Neural crest cell (in vitro differentiated cells): ENCODE measurements around a stretch of chr2.

DNA sequence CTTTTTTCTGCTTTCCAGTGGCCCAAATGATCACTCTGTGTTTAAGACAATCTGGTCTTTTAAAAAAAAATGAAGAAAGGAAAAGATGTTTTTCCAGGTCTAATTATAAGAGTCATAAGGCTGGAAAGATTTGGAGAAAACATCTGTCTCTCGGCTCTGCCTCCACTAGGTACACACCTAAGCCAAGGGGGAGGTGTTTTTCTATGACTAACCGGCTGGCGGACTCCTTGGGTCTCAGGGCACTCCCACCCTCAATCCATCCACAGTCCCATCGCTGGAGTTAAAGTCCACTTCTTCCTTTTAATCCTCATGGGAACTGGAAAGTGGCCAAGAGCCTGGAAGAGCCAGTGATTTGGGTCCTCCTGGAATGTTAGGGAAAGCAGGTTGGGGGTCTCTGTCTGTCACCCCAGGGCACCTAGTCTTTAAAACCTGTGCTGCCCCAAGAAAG lies 66.6 kb downstream of the MCFD2 start:
- PRO-cap = no peak

- PRO-cap = no peak
These were observed 38.7 kb downstream of the MCFD2 start for GRCh38 chr2:46876780-46877493.

DNA sequence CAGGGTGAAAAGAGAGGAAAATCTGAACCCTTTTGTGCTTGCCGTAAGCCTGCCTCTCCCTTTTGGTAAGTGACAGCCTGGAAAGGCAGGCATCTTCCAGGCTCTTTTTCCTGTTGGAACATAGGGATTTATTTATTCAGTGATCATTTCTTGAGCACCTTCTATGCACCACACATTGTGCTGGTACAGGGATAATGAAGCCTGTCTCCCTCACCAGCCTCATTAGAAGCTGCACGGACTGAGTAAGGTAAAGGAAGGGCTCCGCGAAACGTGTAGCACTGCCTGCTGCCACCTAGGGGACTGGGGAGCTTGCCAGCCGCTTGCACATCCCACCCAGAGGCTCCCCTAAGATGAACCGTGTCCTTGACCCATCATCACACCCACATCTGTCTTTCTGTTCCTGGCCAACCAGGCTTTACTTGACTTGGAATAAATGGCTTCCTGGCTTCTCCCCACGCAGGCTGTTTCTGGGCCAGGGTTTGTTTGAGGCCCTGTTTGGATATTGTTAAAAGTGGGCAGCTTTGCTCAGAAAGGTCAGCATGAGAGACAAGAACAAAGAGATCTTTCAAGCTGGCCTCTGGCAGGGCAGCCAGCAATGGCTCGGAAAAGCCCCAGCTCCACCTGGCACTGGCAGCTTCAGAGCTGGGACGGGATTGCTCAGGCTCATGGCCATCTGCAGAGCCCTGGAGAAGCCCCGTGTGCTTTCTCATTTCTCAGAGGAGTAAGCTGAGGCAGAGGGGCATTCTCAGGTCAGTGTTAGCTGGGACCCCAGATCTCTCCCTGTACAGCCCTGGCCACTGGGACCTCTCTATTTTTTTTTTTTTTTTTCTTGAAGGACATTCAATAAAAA lies 48.0 kb downstream of the TTC7A start:
- PRO-cap = unidirectional peak, minus-strand start at position 469 of the sequence

DNA sequence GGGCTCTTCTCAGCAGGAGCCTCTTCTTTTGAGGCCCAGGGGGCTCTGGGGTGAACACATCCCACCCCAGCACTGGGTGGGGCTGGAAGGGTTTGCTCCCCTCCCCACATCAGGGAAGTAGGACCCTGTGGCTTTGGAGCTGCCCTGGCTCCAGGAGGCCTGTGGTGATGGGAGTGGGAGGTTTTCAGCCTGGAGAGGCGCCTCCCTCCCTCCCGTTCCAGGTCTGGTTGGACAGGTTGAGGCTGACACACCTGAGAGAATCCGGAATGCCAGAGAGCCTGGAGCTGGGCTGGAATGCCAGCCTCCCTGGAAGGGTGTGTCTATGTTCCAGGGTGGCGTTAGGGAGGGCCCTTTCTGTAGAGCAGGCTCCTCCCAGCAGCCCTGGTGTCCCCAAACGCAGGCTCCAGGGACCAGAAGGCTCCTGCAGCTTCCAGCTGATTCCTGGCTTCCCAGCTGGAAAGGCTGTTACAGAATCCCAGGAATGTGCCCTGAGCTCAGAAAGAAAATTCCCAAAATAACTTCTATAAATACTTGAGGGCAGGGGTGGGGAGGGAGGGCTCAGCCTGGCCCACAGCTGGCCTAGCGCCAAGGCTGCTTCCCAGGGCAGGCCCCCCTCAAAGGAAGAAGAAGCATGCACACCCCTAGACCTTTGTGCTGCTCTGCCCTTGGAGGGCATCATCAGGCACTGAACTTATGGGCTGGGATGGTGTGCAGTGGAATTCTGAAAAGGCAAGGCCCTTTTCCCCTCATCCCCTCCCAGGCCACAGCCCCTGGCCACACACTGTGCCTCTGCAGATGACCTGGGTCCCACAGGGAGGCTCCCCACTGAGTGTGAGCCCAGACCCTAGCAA lies 85.4 kb downstream of the STPG4 start:
- PRO-cap = no peak

DNA sequence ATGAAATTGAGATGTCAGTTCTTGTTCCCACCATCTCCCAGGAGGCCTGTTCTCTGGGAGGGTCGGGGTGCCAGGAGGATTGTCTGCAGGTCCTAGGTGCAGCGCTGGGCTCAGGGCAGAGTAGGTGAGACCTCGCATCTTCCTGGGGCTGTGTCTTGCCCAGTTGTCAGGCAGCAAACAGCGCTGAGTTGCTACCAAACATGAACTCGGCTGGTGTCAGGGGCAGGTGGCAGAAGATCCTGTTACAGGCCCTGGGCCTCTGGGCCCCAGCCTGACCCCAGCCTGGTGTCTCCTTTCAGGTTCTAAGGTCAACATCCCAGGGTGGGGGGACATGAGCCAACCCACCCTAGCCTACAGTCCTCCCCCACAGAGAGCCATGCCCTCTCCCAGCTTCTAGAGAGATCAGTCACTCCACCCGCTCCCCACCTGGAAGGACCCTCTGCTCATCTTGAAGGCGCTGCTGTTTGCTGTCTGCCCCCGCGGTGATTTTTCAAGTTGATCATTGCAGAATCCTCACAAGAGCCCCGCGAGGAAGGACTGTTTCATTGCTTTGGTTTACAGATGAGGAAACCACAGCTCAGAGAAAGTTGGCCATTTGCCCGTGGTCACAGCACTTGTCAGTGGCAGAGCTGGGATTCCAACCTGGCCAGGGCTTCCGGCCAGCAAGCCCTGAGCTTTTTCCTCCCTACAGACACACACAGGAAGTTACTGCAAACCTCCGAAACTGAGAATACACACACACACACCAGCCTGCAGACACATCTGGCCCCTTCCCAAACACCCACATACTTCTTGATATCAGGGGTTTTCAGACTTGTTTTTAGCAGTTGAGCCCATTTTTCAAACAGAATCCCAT lies 83.9 kb downstream of the STPG4 start:
- PRO-cap = no peak

DNA sequence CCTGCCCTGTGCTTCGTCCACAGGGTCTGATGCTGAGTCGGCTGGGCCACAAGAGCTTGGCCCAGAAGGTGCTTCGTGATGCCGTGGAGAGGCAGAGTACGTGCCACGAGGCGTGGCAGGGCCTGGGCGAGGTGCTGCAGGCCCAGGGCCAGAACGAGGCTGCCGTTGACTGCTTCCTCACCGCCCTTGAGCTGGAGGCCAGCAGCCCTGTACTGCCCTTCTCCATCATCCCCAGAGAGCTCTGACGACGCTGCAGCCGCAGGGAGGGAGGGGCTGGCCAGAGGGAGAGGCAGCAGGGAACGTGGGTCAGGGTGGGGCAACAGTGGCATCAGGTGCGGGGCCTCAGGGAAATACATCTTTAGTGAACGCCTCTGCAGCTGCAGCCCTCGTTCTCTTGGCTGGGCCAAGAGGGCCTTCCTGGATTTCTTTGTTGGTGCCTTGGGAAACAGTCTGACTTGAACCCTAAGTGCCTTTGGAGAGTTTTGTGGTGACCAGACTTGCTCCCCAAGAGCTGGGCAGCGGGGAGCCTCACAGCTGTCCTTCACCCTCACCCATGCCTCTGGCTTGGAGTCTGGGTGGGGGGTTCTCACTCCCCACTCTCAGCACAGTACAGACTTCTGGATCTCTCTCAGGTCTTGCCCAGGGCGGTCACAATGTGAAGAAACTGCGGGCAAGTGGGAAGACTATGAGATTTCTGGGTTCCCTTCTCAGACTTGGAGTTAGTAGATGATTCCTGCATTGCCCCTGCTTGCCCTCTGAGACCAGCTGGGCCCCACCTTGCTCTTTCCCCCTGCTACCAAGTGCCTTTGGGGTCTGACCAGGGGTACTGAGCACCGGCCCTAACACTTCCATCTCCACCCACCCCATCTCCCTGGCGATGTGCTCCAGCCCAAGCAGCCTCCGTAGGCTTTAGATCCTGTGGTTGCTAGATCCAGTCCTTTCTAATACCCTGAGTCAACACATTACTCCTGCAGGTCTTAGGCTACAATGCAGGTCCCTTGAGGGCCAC lies 81.1 kb downstream of the STPG4 start:
- PRO-cap = no peak

- PRO-cap = no peak
These were observed 74.9 kb downstream of the STPG4 start for GRCh38 chr2:47080211-47080584.

- PRO-cap = no peak
These were observed 2.4 kb upstream of the STPG4 start for GRCh38 chr2:47157237-47158106.

DNA sequence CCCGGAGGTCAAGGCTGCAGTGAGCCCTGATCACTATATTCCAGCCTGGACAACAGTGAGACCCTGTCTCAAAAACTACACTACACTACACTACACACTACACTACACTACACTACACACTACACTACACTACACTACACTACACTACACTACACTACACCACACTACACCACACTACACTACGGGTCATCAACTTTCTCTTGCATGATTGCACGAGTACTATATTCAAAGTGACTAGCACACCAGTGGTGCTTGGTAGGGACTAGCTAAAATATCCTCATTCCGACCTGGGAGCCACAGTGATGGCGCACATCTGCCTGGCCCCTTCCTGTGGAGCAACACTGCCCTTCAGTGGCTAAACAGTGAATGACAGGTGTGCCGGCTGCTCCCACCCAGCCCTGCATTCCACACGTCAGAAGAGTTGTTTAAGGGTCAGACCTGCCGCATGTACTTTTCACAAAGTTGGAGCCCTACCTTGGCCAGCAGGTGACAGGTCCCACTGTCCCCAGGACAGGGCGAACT lies 46.1 kb upstream of the EPCAM start:
- PRO-cap = no peak

GRCh38 chr2:47346616-47347125 lies 22.4 kb upstream of the EPCAM start:
- PRO-cap = unidirectional peak, minus-strand start at chr2:47346765

DNA sequence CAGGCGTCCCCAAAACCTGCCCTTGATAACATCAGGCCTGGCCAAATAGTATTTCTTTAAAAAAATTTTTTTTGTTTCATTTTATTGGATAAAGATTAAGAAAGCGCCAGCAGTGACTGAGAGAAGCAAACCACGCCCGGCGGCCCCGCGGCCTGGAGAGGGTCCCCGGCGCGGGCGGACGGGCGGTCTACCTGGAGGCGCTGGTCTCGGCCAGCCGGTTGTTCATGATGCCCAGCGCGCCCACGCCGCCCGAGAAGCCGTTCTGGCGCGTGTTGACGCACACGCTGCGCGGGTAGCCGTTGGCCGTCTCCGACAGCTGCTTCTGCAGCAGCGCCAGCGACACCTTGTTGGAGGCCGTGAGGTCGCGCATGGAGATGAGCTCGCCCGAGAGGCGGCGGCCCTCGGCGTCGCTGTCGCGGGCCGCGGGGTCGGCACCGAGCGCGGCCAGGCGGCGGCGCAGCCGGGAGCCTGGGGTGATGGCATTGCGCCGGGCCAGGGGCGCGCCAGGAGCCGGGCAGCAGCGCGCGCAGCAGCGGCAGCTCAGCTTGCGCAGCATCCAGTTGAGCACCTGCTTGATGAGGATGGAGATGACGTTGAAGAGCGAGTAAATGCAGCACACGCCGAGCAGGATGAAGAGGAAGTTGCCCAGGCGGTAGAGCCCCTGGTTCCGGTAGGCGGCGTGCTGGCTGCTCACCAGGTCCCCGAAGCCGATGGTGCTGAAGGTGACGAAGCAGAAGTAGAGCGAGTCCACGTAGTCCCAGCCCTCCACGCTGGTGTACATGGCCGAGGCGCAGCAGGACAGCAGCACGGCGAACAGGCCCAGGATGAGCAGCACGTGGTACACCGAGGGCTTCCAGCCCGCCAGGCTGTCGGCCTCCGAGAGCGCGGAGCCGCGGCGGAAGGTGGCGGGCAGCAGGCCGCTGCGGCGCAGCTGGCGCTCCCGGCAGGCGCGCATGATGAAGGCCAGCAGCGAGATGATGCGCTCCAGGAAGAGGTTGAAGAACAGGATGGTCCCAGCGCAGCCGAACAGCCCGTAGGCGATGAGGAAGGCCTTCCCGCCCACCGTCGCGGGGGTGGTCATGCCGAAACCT lies 49.7 kb downstream of the KCNK12 start:
- PRO-cap = no peak

DNA sequence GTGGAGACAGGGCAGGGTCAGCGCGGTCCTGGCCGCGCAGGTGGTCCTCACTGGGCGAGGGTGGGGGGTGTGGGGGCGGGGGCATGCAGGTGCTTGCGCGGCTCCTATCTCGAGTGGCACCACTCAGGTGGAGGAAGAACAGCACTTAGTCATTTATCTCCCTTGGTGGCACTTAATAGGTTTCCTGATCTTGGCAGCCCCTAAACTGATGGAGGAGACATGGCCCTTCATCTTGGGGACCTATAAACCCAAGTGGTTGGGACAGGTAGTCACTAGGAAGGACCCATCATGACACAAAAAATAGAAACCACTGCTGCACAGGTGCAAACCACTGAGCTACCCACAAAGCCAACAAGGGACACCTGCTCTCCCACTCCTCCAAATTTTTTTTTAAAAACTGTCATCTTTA lies 49.0 kb downstream of the KCNK12 start:
- PRO-cap = no peak

GRCh38 chr2:47696137-47696813 lies 86.7 kb upstream of the MSH6 start:
- PRO-cap = no peak

- PRO-cap = no peak
These were observed 12.8 kb downstream of the MSH6 start for GRCh38 chr2:47795806-47796152.

GRCh38 chr2:47888367-47889061 lies 17.8 kb downstream of the FBXO11 start:
- PRO-cap = no peak

- PRO-cap = bidirectional peak, plus-strand start at chr2:47906815, minus-strand start at chr2:47906446
These were observed 401 bp upstream of the FBXO11 start for GRCh38 chr2:47906593-47907205.

- PRO-cap = no peak
These were observed 20.5 kb upstream of the PPP1R21 start for GRCh38 chr2:48420054-48420438.

DNA sequence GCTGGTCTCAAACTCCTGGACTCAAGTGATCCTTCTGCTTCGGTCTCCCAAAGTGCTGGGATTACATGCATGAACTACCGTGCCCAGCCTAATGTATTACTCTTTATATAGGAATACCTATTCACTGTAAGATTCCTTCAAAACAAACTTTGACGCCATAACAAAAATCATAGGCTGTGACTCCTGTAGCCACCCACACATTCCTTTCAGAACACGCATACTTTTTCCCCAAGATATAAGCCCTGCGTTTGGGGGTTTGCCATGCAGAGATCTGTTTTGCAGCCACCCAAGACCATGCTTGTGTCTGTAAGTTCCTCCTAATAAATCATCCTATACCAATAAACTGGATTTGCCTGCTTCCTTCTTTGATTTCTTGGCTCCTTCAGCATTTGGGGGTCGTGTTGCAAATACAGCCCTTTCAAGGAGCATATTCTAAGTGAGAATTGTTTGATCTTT lies 43.4 kb downstream of the PPP1R21 start:
- PRO-cap = no peak

- PRO-cap = no peak
These were observed 20.1 kb upstream of the STON1 start for GRCh38 chr2:48509806-48510245.

GRCh38 chr2:48510246-48510795 lies 19.6 kb upstream of the STON1 start:
- PRO-cap = no peak